ENCODE data around the genes BRSK1, COX6B2, GARIN5B, FIZ1, ZNF784 and ZNF581.

- PRO-cap, result unidirectional peak, plus-strand start at chr19:55284031; unidirectional peak, plus-strand start at chr19:55284133
- RAMPAGE, long total RNA, 2 experiments, result no peak in any of the 2 experiments
Measured at GRCh38 chr19:55283576-55284303, at the start of gene BRSK1. Gene BRSK1 (plus strand): TSS chr19:55283997.

GRCh38 chr19:55300671-55301548 is 17.1 kb downstream of the BRSK1 start:
- PRO-cap, result no peak
- RAMPAGE, long total RNA, 2 experiments, result no peak in any of the 2 experiments

DNA sequence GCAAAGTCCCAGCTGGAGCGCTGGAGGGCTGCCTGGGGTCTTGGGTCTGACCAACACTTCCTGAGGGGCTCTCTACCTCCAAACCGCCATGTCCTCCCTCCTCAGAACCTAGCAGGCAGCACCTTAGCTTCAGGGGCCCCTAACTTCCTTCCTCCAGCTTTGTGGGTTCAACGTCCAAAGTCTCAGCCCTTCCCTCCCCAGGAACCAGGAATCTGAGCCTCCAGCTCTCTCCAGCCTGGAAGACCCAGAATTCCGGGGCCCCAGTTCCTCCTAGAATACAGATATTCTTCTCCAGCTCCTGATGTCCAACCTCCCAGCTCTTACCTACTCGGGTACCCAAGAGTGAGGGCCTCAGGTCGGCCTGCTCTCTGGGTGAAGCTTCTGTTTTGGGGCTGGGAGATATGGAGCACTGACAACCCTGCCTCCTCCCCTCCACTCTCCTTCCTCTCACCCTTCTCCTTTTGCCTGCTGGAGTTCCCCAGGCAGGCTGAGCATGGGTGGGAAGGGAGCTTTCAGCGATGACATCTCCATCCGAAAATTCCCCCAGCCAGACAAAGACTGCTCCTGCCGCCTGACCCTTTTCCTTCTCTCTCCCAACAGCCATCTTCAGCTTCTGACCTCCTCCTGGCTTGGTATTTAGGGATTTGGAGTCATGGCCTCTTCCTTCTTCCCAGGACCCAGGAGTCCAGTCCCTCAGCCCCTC is 3.5 kb downstream of the TMEM150B start:
- PRO-cap, result no peak
- RAMPAGE, long total RNA, 2 experiments, result no peak in any of the 2 experiments

DNA sequence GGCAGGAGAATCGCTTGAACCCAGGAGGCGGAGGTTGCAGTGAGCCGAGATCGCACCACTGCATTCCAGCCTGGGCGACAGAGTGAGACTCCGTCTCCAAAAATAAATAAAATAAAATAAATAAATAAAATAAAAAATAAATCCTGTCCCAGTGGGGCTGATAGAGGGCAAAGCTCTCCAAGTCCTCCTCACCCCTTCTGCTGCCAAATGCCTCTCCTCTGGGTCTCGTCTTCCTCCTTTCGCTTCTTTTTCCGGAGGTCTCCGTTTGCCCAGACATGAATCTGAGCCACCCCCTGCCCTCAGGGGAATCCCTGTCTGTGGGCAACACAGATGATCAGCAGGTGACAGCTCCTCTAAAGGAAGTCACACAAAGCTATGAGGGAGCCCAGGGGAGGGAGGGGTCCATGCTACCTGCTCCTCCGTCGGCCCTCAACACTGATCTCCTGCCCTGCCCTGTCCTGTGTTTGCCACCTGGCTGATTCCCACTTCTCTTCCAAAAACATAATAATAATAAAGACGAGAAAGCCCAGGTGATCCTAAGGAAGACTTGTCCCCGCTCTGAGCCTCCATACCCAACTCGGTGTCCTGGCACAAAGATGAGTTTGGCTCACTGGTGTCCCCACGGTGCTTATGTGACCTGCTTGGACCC is 466 bp downstream of the TMEM150B start:
- PRO-cap, result no peak
- RAMPAGE, long total RNA, 2 experiments, result no peak in any of the 2 experiments

GRCh38 chr19:55354506-55355394 is at the start of gene COX6B2:
Gene COX6B2 (minus strand): TSS chr19:55354719.
- PRO-cap, result no peak
- RAMPAGE, long total RNA, 2 experiments, result start-site peak on the minus strand in 1 of 2 experiments, at chr19:55354708-55354719 at its widest, 32 reads per replicate

- PRO-cap, result no peak
- RAMPAGE, long total RNA, 2 experiments, result no peak in any of the 2 experiments
Measured at GRCh38 chr19:55363070-55363436, at the start of gene GARIN5B. Gene GARIN5B (minus strand): TSS chr19:55363260.

DNA sequence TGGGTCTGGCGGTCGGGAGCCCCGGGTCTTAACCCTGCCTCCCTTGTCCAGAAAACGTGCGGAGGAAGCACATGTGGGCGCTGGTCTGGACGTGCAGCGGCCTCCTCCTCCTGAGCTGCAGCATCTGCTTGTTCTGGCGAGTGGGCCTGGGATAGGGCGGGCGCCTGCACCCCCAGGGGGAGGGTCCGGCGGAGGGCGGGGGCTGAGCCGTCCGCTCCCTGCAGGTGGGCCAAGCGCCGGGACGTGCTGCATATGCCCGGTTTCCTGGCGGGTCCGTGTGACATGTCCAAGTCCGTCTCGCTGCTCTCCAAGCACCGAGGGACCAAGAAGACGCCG is 1.1 kb downstream of the TMEM190 start:
- PRO-cap, result no peak
- RAMPAGE, long total RNA, 2 experiments, result no peak in any of the 2 experiments

GRCh38 chr19:55388162-55388679 is 2.5 kb downstream of the RPL28 start:
- PRO-cap, result no peak
- RAMPAGE, long total RNA, 2 experiments, result no peak in any of the 2 experiments

DNA sequence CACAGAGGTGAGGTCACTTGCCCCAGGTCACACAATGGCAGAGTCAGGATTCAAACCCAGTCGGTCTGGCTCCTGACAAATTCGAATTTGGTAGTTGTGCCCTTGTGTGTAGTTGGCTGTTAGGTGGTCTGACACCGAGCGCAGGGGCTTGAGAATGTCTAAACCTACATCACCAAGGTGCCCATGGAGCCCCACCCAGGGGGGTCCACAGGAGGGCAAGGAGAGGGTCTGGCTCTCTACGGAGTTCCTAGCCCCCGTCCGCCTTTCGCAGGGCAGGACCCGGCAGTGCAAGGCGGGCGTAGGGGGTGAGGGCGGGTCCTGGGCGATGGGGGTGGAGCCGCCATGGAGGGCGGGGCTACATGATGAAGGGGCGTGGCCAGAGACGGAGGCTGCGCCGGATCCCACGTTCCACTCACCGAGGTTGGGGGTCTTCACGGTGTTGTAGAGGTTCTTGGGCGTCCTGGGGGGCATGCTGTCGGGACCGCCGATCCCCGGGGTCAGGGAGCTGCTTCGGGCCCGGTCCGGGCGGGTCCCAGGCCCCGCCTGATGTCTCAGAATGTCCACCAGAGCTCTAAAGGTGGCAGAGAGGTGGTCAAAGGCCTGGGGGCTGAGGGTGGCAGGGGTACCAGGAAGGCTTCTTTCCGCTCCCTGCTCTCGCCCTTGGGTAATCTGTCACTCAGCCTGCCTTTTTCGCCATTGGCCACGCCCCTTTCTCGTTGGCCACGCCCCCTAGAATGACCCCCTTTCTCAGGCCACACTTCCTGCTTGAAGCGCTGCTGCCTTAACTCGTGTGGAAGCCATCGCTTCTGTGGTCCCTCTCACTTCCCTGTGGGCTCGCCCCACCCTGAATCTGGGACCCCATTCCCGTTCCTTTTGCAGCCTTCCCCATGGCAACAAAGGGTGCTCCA is 2.7 kb downstream of the SHISA7 start:
- PRO-cap, result no peak
- RAMPAGE, long total RNA, 2 experiments, result no peak in any of the 2 experiments

GRCh38 chr19:55490921-55491610 is 2.8 kb downstream of the SSC5D start:
- PRO-cap, result no peak
- RAMPAGE, long total RNA, 2 experiments, result no peak in any of the 2 experiments

- PRO-cap, result no peak
- RAMPAGE, long total RNA, 2 experiments, result no peak in any of the 2 experiments
Measured at GRCh38 chr19:55496999-55497441, 8.8 kb downstream of the SSC5D start.

- PRO-cap, result no peak
- RAMPAGE, long total RNA, 2 experiments, result start-site peak on the plus strand in 1 of 2 experiments, at chr19:55518437-55518809 at its widest, 7 to 9 reads per replicate
Measured at GRCh38 chr19:55518020-55519046, 18.6 kb downstream of the SBK2 start.

- PRO-cap, result no peak
- RAMPAGE, long total RNA, 2 experiments, result no peak in any of the 2 experiments
Measured at GRCh38 chr19:55544585-55545418, 541 bp downstream of the SBK3 start.

- PRO-cap, result no peak
- RAMPAGE, long total RNA, 2 experiments, result no peak in any of the 2 experiments
Measured at GRCh38 chr19:55563264-55563632, 17.4 kb downstream of the ZNF579 start.

DNA sequence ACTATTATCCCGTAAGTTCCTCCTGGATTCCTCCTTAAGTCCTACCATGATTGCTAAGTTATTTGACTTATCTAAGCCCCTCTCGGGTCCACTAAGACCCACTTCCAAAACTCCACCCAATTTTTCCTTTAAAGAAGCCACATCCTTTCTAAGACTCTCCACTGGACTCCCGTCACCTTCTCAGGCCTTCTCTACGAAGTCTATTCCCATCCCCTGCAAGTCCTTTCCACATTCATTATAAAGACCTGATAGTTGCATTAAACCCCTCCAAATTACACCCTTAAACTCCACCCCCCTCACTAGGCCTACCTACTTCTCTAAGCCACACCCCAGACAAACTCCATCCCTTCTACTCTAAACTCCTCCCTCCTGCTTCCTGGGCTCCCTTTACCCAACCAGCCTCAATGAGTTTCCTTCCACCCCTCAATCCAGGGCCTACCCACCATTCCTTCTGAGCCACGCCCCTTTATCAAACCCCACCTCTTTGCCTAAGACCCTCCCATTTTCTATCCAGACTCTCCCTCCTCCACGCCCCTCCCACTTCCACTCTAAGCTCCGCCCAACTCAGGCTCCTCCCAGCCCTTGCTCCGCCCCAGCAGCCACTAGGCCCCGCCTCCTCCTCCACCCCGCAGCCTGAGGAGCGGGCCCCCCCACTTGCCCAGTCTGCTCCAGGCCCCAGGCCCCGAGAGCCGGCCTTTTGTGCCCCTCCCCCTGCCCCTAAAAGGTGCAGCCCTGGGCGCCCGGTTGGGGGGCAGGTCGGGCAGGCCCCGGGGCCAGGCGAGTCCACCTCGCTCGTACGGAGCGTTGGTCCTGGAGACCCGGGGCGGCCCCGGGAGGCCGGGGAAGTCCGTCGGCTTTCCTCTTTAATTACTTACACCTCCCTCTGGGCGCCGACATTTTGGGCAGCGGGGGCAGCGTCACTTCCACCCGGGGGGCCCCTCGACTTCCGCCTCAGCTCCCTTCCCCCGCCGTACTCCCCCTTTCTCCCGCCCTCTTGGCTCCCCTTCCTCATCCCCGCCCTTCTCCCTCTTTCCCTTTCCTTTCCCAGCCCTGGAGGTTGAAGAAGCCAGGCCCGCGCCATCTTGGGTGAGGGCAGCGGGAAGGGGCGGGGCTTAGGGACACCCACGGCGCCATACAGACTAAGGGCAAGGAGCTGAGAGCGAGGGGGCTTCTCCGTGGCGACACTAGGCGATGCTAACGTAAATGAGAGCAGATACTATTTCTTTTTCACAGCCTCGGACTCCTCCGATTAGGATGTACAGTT is at the start of gene FIZ1:
Gene FIZ1 (minus strand): TSS at position 919 of the 1,264 bp plus-strand sequence.
- PRO-cap, result bidirectional peak, plus-strand start at position 661 of the sequence, minus-strand start at position 389 of the sequence; bidirectional peak, plus-strand start at position 1,142 of the sequence, minus-strand start at position 972 of the sequence
- RAMPAGE, long total RNA, 2 experiments, result start-site peak on the minus strand in 1 of 2 experiments, centred at position 859 of the sequence, 17 reads per replicate

GRCh38 chr19:55623821-55625276 is at the start of gene ZNF784:
Gene ZNF784 (minus strand): TSS chr19:55624566.
- PRO-cap, result unidirectional peak, plus-strand start at chr19:55624402; bidirectional peak, plus-strand start at chr19:55624743, minus-strand start at chr19:55624592; bidirectional peak, plus-strand start at chr19:55625126, minus-strand start at chr19:55624884
- RAMPAGE, long total RNA, 2 experiments, result no peak in any of the 2 experiments

DNA sequence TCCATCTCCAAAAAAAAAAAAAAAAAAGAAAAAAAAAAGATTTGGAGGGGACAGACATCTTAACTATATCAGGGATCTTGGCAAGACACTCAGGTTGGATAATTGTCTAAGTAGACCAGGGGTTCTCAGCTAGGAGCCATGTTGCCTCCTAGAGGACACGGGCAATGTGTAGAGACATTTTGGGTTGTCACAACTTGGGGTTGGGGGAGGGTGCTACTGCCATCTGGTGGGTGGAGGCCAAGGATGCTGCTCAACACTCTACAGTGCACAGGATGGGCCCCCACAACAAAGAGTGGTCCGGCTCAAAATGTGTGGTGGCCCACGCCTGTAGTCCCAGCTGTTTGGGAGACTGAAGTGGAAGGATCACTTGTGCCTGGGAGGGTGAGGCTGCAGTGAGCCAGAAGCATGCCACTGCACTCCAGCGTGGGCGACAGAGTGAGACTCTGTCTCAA is 1.8 kb upstream of the ZNF580 start:
- PRO-cap, result no peak
- RAMPAGE, long total RNA, 2 experiments, result no peak in any of the 2 experiments

- PRO-cap, result no peak
- RAMPAGE, long total RNA, 2 experiments, result no peak in any of the 2 experiments
Measured at GRCh38 chr19:55642425-55642729, 1.1 kb upstream of the ZNF581 start.

GRCh38 chr19:55643550-55643770 is at the start of gene ZNF581:
Gene ZNF581 (plus strand): TSS chr19:55643649.
- PRO-cap, result bidirectional peak, plus-strand start at chr19:55643651, minus-strand start at chr19:55643481
- RAMPAGE, long total RNA, 2 experiments, result start-site peak on the plus strand in 1 of 2 experiments, at chr19:55643567-55643651 at its widest, 103 reads per replicate

DNA sequence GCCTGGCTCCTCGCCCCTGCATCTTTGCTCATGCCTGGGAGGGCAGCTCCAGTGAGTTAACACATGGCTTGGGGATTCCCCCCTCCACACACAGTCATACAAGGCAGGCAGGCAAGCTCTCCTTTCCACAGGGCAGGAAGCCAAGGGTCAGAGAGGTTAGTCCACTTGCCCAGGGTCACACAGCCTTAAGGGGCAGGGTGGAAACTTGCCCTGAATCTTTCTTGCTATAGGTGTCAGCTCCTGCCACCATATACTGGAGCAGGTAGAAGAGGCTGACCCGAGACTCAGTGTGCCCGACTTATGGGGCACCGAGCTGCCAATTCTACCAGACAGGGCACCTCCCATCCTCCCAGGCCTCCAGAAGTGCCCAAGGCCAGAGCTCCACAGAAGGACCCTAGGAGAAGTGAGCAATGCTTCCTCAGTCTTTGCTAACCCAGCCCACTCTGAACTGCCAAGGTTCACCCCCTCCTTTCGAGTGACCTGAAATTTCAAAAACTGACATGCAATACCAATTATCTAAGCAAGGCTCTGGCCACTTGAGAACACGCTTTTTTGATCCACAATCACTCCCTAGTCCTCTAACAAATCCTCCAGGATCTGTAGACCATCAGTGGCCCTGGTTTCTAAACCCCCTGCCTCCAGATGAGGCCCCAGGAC is 35.2 kb downstream of the ZNF787 start:
- PRO-cap, result no peak
- RAMPAGE, long total RNA, 2 experiments, result no peak in any of the 2 experiments

All from prostate gland (tissue), 2 donors.